ENCODE results near the genes MEAK7, CRISPLD2 and ZDHHC7.

GRCh38 chr16:83963190-83963931, 4.7 kb upstream of the NECAB2 start:
- RRBS: no CpG with 5 or more reads among the region's 16 CpGs

GRCh38 chr16:83965405-83966243, 2.4 kb upstream of the NECAB2 start:
- RRBS: 96% methylated on average over 4 of the region's 40 CpGs

GRCh38 chr16:83995626-83996231, 27.7 kb downstream of the NECAB2 start:
- RRBS: no CpG with 5 or more reads among the region's 22 CpGs

- RRBS: no CpG with 5 or more reads among the region's 4 CpGs
Observed at GRCh38 chr16:84096368-84097061, 20.2 kb downstream of the MBTPS1 start.

DNA sequence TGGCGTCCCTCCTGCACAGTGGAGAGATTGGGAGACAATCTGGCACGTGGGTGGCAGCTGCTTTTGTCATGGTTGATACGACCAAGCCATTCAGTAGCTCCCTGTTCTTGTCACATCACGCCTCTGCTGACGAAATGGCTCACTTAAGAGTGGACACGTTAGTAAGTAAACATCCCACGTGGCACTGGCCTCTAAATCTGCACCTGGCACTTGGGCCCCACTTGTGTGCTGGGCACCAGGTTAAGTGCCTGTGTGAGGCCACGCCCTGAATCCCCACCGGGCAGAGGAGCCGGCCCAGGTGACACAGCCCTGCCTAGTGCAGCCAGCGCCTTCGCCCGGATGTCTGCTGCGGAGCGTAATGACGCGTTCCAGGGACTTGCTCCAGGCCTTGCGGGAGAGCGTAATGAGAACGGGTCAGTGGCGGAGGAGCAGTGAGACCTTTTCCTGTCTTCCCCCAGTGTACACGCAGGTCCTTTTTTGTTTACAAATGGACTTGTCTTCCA, 54.7 kb downstream of the MEAK7 start:
- RRBS: 97% methylated on average over 4 of the region's 22 CpGs

- RRBS: under 1% methylated on average over 9 of the region's 50 CpGs
Observed at GRCh38 chr16:84503923-84505019, at the start of gene MEAK7. Gene MEAK7, minus strand, starts transcription at chr16:84504659.

DNA sequence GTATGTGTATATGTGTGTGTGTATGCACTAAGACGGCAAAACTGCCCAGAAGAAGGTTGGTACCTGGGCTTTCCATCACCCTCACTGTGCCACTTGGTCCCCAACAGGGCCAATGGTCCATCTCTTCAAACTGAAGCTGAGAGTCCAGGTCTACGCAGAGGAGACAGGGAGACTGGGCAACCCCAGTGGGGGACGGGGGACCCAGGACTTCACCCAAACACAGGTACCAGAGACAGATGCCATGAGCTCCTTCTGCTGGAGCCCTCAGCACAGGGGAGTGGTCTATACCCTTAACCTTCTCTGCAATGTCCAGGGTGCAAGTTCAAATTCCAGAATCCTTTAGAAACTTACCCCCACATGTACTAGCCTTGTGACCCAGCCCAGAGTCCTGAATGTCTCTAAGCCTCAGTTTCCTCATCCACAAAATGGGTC, 21.9 kb downstream of the COTL1 start:
- RRBS: no CpG with 5 or more reads among the region's 3 CpGs

GRCh38 chr16:84597397-84598319, 20.2 kb downstream of the COTL1 start:
- RRBS: no CpG with 5 or more reads among the region's 16 CpGs

DNA sequence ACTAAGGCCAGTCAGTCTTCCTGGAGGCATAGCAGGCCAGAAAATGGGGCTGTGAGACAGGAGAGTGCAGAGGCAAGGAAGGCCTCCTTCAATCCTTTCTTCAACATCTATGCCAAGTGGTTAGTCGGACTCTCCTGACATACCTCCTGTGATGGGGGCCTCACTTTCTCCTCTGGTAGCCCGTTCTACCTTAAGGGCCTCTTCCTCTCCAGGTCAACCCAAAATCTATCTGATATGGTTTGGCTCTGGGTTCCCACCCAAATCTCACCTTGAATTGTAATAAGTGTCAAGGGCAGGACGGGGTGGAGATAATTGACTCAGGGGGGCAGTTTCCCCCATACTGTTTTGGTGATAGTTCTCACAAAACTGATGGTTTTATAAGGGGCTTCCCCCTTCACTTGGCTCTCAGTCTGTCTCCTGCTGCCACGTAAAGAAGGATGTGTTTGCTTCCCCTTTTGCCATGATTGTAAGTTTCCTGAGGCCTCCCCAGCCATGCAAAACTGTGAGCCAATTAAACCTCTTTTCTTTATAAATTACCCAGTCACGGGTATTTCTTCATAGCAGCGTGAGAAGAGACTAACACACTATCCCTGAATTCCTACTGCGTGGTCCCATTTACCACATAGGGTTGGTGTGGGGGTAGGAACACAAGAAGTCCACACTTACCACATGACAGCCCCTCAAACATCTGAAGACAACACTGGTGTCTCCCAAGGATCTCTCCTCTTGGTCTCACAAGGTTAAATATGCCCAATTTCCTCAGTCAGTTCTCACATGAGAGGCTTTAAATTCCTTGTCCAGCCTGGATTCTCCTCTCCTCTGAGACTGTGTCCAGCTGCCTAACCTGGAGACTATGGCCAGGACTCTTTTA, 8.3 kb downstream of the COTL1 start:
- RRBS: no CpG with 5 or more reads among the region's 7 CpGs

DNA sequence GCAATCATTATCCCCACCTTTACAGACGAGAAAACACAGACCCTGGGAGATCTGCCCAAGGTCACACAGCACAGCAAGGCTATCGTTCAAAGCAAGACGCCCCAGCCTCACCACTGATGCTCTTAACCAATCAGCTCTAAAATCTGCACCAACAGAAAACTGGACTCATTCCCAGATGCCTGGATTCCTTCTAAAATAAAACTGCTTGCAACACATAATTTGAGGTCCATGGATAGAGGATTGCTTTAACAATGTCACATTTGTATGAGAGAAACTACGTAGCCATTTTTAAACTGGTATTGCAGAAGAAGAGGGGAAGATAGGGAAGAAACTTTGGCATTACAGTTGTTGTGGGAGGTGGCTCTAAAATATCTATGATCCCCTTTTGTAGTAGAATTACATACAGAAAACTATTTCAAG, 6.8 kb downstream of the COTL1 start:
- RRBS: no CpG with 5 or more reads among the region's 4 CpGs

- RRBS: no CpG with 5 or more reads among the region's 16 CpGs
Observed at GRCh38 chr16:84726431-84727272, 26.9 kb downstream of the USP10 start.

GRCh38 chr16:84730361-84730954, 30.7 kb downstream of the USP10 start:
- RRBS: no CpG with 5 or more reads among the region's 5 CpGs

GRCh38 chr16:84732699-84733541, 33.1 kb downstream of the USP10 start:
- RRBS: no CpG with 5 or more reads among the region's 10 CpGs

- RRBS: 1% methylated on average over 20 of the region's 57 CpGs
Observed at GRCh38 chr16:84819500-84820277, at the start of gene CRISPLD2. Gene CRISPLD2, plus strand, starts transcription at chr16:84819985.

DNA sequence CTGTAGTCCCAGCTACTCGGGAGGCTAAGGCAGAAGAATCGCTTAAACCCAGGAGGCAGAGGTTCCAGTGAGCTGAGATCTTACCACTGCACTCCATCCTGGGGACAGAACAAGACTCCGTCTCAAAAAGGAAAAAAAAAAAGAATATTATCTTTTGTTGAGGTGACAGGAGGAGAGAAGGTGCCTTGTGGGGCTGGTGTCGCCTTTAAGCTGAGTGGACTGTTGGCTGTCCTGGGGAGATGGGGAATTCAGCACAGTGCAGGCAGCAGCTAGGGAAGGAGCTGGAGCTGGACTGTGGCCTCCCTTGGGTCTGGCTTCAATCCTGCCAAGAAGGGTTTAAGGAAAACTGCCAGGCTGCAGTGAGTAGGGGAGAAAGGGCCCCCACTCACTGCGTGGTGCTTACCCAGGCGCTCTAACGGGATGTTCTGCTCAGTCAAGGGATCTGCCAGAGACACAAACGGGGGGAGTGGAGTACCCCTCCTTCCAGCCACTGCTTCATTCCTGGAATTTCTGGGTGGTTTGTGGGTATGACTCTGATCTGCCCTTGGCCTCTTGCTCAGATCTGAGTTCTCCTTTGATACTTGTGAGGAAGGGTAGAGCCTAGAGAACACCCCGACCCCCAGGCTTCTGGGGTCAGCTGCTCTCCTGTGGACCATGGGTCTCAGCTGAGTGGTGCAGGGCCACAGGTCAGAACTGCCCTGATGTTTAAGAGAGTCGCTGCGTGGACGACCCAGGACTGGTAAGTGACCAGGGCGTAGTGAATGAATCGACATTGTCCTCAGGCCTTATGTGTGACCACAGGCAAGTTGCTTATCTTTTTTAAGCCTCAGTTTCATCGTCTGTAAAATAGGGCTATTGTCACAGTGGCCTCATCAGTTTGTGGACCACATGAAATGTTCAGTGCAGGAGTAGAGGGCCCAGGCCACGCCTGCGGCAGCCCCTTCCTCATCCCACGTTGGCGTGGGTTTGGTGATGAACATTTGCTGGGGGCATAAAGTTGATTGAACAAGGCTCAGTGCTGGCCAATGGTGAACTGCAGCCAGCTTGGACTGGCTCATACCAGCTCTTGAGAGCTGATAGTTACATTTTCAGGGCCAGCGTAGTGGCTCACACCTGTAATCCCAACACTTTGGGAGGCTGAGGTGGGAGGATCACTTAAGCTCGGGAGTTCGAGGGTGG, 9.6 kb downstream of the CRISPLD2 start:
- RRBS: no CpG with 5 or more reads among the region's 22 CpGs

- RRBS: no CpG with 5 or more reads among the region's 5 CpGs
Observed at GRCh38 chr16:84847615-84847801, 27.7 kb downstream of the CRISPLD2 start.

DNA sequence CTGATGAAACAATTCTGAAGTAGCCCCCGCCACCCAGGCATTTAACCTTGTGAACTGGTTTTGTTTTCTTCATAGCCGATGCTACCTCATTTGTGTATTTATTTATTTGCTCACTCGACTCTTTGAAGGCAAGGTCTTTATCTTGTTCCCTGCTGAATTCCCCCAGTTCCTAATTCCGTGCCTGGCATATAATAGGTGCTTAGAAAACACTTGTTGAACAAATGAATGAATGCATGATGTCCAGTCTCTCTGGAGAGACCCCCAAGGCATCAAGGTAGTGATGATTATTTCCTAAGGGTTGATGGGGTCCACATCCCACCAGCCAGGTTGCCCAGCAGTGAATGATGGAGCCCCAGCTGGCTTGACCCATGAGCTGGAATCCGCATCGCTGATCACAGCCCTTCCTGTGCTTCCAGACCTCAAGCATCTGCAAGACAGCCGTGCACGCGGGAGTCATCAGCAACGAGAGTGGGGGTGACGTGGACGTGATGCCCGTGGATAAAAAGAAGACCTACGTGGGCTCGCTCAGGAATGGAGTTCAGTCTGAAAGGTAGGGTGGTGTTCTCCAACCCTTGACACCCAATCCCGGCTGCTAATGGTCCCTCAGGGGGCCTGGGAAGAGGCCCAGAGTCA, 69.1 kb downstream of the CRISPLD2 start:
- RRBS: no CpG with 5 or more reads among the region's 16 CpGs

DNA sequence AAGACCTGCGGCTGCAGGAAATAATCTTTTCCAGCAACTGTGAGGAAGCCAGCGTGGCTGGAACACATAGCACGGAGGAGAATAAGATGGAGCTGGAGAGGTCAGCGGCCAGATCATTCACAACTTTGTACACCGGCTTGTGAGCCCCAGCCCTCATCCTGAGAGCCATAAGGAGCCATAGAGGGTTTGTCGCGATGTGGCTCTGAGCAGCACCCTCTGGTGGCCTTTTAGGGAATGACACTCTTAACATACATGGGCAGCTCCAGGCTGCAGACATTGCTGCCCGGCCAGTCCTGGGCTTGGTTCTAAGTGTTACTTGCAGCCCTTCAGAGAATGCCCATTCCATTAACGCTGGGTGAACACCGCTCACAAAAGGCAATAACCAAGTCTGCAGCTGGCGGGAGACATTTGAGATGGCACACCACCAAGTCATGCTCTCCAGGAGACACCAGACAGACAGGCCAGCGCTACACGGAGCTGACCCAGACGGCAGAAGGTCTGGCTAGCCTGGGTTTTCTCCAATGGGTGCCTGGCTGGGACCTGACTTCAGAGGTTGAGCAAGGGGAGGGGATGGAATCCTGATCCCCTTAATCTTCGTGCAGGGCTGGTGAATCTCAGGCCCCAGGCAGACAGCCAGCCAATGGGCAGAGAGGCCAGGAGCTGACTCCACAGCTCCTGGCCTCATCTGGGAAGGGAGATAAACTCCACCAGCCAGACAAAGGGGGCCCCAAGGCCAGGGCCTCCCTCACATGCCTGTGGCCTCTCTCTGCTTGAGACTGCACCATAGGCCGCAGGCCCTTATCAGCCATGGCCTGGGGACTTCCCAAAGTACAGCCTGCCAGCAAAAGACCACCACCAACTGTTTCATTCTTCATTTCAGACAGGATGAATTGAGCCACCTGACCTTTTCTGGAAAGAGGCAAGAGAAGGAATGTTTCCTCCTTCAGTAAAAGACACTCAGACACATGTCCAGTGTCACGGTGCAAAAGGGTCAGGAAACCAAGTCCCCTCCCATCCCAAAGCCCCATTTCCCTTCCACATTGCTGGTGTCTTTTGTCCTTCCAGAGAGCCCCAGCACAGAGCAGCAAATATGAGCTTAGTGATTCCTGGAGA, 58.8 kb downstream of the ZDHHC7 start:
- RRBS: 100% methylated on average over 1 of the region's 17 CpGs

- RRBS: no CpG with 5 or more reads among the region's 27 CpGs
Observed at GRCh38 chr16:84973307-84974134, 37.8 kb downstream of the ZDHHC7 start.

GRCh38 chr16:85011370-85011684, at the start of gene ZDHHC7:
Gene ZDHHC7, minus strand, starts transcription at chr16:85011535.
- RRBS: 1% methylated on average over 28 of the region's 34 CpGs

Data from HTR-8/SVneo (cell line).